Esophagus muscularis mucosa (tissue), 4 donors: ENCODE data around the gene MRPS10.

- PRO-cap, result no peak
- RAMPAGE, long total RNA, 4 experiments, result no peak in any of the 4 experiments
These were observed 12.2 kb downstream of the TREM1 start for GRCh38 chr6:41274241-41274775.

GRCh38 chr6:41428639-41429091 is 93.3 kb downstream of the NCR2 start:
- PRO-cap, result bidirectional peak, plus-strand start at chr6:41428733, minus-strand start at chr6:41428559
- RAMPAGE, long total RNA, 4 experiments, result no peak in any of the 4 experiments

DNA sequence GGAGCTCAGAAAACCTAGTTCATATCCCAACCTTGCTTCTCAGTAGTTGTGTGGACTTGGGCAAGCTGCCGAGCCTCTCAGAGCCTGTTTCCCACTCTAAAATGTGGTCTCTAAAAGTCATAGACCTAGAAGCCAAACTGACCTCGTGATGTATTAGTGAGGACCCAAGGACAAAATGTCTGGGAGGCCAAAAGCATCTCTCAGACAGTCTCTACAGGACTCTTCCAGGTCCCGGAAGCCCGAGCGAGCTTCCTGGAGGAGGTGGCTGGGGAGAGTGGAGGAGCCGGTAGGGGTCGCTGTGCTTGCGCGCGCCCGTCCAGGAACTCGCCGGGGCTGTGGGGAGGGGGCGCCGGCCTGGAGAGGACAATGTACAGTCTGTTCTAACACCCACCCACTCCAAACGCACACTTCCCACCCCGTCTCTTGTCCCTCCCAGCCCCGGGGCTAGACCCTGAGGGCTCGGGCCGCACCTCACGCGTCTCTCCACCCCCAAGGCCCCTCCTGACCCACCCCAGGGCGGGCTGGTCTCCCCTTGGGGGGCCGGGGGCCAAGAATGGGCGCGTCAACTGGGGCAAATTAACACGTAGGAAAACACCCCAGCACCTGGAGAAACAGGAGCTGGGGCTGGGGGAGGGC is 103.4 kb upstream of the FOXP4 start:
- PRO-cap, result no peak
- RAMPAGE, long total RNA, 4 experiments, result no peak in any of the 4 experiments

DNA sequence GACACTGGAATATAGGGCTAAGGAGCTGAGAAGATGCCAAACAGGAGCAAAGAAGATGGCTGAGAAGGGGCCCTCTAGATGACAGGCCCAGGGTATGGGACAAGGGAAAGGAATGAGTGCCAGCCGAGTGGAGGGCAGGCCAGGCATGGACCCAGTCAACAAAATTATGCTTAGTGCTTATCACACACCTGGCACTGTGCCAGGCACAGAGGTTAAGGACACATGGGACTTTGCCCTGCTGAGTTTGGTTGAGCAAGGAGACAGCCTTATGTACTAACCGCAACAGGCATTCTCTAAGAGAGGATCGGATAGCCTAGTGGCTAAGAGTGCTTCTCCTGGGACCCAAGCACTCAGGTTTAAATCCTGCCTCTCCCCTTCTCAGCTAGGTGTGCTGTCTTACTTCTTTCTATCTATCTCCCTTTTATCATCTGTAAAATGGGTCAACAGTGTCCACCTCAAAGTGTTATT is 96.4 kb upstream of the FOXP4 start:
- PRO-cap, result no peak
- RAMPAGE, long total RNA, 4 experiments, result no peak in any of the 4 experiments

GRCh38 chr6:41545303-41545636 is 911 bp upstream of the FOXP4 start:
- PRO-cap, result no peak
- RAMPAGE, long total RNA, 4 experiments, result no peak in any of the 4 experiments

DNA sequence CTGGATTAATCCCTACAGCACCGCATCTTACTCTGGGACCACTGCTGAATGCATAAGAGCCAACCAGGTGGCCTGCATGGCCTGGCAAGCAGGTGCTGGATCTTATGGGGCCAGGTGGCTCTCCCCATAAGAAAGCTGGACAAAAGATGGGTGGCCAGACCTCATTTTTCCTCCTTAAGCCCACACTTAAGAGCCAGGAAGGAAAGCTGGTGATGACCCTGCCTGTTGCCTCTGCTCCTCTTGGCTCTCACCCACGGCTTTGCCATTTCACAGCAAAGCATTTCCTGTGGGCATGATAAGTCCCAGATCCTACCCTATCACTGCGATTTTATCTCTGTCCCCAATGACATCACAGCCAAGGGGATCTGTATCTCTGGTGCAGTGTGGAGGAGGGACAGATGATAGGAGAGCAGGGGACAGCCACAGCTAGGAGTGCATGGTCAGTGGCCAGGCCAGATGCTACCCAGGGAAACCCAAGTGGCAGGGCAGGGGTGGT is 5.0 kb downstream of the TFEB start:
- PRO-cap, result no peak
- RAMPAGE, long total RNA, 4 experiments, result no peak in any of the 4 experiments

- PRO-cap, result no peak
- RAMPAGE, long total RNA, 4 experiments, result no peak in any of the 4 experiments
These were observed 4.4 kb downstream of the TFEB start for GRCh38 chr6:41730868-41731496.

- PRO-cap, result bidirectional peak, plus-strand start at chr6:41734037, minus-strand start at chr6:41733826
- RAMPAGE, long total RNA, 4 experiments, result no peak in any of the 4 experiments
These were observed 1.8 kb downstream of the TFEB start for GRCh38 chr6:41733583-41734084.

DNA sequence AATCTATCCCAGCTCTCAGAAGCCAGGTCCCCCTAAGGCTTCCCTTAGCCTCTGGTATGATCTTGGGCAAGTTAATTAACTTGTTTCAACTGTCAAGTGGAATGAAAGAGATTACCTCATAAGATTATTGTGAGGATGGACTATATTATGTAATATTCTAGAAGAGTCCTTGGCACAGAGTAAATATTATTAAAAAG is 1.0 kb downstream of the PRICKLE4 start:
- PRO-cap, result no peak
- RAMPAGE, long total RNA, 4 experiments, result no peak in any of the 4 experiments

DNA sequence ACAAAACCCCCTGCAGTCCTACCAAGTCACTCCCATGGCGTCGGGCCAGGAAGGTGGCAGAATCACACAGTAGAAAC is 118 bp downstream of the MED20 start:
- PRO-cap, result no peak
- RAMPAGE, long total RNA, 4 experiments, result no peak in any of the 4 experiments

- PRO-cap, result no peak
- RAMPAGE, long total RNA, 4 experiments, result no peak in any of the 4 experiments
These were observed 2.8 kb downstream of the CCND3 start for GRCh38 chr6:41938632-41939431.

DNA sequence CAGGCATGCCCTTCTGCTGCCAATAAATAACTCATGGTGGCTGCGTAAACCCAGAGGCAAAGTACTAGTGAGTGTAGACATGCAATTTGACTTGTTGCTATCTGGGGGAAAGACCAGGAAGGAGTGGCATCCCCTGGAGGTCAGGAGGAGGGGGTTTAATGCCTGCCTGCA is 1.7 kb downstream of the CCND3 start:
- PRO-cap, result no peak
- RAMPAGE, long total RNA, 4 experiments, result no peak in any of the 4 experiments

DNA sequence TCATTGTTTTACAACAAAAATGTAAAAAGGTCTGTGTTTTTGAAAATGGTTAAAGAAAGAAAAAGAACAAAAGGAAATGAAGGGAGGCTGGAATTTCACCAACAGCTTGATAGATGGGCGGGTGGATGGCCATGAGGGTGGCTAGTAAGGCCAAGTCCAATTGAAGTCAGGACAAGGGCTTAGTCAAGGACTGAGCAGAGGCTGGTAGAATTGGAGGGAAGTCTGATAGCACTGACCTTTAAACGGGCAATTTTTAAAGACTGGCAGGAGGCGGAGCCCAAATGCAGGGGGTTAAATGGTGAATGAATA is 43.1 kb upstream of the TAF8 start:
- PRO-cap, result bidirectional peak, plus-strand start outside the sequence, minus-strand start at position 224 of the sequence
- RAMPAGE, long total RNA, 4 experiments, result no peak in any of the 4 experiments

DNA sequence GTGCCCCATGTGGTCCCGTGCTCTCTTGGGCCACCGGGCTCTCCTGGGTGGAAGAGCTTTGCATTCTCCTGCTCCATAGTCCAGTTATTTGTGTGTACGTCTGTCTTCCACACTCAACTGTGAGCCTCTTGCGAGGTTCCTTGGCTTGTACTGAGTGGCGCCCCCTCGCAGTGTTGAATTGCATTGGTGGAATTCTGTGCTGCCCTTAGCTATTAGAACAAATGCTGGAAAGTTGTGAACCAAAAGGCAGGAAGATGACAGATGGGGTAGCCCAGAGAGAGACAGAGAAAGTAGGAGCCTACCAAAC is 45.9 kb downstream of the TAF8 start:
- PRO-cap, result no peak
- RAMPAGE, long total RNA, 4 experiments, result no peak in any of the 4 experiments

- PRO-cap, result no peak
- RAMPAGE, long total RNA, 4 experiments, result no peak in any of the 4 experiments
These were observed 40.9 kb downstream of the C6orf132 start for GRCh38 chr6:42101371-42102137.

- PRO-cap, result no peak
- RAMPAGE, long total RNA, 4 experiments, result no peak in any of the 4 experiments
These were observed 5.1 kb downstream of the C6orf132 start for GRCh38 chr6:42137258-42137753.

DNA sequence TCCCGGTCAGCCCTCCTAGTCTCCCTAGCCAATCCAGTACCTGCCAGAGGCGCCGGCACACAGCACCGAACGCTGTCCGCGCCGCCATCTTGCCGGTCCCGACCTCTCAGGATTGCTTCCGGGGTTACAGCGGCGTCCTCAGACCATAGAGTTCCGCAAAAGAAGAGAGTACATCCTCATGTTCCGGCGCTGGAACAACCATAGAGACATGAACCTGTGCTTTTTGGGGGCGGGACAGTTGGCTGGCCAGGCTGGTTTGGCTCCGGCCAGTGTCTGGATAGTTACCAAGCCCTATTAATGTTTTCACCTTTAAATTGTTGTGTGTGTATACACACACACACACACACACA is at the start of gene MRPS10:
Gene MRPS10 (minus strand): TSS at position 100 of the 350 bp plus-strand sequence.
- PRO-cap, result bidirectional peak, plus-strand start at position 179 of the sequence, minus-strand start at position 100 of the sequence
- RAMPAGE, long total RNA, 4 experiments, result start-site peak on the minus strand in 3 of 4 experiments, centred at positions 97 to 106 of the sequence, 75 to 892 reads per replicate

- PRO-cap, result no peak
- RAMPAGE, long total RNA, 4 experiments, result no peak in any of the 4 experiments
These were observed 116.1 kb downstream of the TRERF1 start for GRCh38 chr6:42335543-42336139.

- PRO-cap, result no peak
- RAMPAGE, long total RNA, 4 experiments, result no peak in any of the 4 experiments
These were observed 61.7 kb downstream of the TRERF1 start for GRCh38 chr6:42389679-42390802.

- PRO-cap, result no peak
- RAMPAGE, long total RNA, 4 experiments, result no peak in any of the 4 experiments
These were observed 47.3 kb downstream of the TRERF1 start for GRCh38 chr6:42404397-42404896.